SK-N-SH (cell line): ENCODE results near the genes ANKRD23 and ANKRD36.

- RRBS = no CpG with 5 or more reads among the region's 11 CpGs
CAGE:
- cytosol, long polyA plus RNA = no peak
- long polyA plus RNA = no peak
- nucleus, long polyA plus RNA = no peak
Observed at GRCh38 chr2:96356699-96357453, 21.3 kb downstream of the NCAPH start.

DNA sequence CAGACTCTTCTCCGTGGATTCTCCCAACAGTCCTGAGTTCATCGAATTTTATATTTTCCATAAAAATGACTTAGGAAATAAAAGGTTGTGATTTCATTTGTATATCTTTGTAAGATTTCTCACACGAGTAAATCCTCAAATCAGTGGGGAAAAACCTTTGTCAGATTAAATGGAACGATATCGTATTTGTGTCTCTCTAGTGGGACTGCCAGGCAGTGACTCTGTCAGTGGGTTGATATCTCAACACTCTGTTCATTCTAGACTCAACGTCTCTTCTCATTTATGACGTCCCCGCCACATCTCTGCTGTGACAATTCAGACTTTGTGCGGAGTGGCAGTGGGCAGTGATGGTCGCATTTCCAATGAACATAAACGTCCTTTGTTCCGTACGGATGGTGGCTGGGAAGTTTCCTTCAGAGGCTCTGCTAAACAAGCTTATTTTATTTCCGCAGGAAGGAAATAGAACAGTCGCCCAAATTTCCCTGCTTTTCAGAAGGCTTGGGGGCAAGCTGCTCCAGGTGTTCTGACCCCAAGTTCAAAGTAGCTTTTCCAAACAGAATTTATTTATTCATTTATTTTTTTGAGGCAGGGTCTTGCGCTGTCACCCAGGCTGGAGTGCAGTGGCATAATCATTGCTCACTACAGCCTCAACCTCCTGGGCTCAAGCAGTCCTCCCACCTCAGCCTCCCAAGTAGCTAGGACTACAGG, 58.8 kb downstream of the NCAPH start:
- RRBS = no CpG with 5 or more reads among the region's 16 CpGs
CAGE:
- cytosol, long polyA plus RNA = no peak
- long polyA plus RNA = no peak
- nucleus, long polyA plus RNA = no peak

DNA sequence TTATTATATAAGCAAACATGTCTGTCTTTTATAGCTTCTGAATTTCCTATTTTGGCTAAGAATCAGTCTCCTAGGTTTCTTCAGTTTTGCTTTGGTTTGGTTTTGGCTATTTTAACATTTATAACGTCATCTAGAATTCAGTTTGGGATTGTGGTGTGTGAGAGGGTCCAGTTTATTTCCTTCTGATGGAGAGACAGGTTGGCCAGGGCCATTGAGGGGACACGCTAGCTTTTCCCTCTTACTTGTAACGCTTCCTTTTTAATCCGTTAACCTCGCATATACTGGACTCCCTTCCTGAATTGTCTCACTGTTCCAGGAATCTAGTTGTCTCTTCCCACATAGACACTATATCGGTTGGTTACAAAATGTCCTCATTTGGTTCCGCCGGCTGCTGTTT, 35.2 kb downstream of the NEURL3 start:
- RRBS = no CpG with 5 or more reads among the region's 8 CpGs
CAGE:
- cytosol, long polyA plus RNA = no peak
- long polyA plus RNA = no peak
- nucleus, long polyA plus RNA = no peak

DNA sequence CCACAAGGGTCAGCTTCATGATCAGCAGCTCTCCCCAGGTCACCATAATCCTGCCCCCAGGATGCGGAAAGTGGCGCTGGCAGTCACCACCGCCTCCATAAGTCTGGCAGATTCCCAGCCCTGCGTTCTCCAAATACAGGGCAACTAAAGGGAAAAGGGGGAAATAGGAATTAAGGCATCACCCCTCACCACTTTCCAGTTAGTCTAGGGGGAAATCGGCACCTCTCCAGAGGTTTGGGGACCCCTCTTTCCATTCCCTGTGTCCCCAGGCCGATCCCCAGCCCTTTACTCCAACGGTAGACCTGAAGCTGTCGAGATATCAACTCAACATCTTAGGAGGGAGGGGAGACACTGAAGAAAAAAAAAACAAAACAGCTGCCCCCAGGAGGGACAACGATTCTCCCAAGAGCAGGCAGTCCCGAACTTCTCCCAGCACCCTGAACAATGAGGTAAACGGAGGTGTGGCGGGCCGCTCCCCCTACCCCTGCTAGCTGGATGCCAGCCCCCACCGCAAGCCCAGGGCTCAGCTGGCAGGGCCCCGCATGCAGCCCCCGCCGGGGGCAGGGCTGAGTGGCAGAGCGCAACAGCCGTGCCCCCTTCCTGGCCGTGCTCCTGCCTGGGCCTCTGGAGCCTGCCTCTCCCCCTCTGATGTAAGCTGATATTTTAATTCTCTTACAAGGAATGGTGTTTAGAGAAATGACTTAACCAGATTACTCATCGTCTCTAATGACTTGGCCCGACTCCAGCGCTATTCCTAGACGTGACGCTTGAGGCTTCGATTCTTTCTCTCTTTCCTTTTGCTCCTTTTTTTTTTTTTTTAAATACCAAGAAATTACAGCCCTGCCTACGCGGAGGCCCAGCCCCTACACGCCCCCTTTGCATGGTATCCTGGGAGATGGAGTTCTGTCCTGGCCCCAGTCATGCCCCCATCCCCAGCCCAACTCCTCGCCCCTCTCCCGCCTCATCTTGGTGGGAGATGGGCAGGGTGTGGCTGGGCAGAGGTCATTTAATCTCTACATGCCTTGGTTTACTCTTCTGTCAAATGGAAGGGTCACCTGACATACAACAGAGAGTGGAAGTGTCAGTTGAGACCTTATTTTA, 4.7 kb upstream of the ARID5A start:
- RRBS = no CpG with 5 or more reads among the region's 31 CpGs
CAGE:
- cytosol, long polyA plus RNA = no peak
- long polyA plus RNA = no peak
- nucleus, long polyA plus RNA = no peak

DNA sequence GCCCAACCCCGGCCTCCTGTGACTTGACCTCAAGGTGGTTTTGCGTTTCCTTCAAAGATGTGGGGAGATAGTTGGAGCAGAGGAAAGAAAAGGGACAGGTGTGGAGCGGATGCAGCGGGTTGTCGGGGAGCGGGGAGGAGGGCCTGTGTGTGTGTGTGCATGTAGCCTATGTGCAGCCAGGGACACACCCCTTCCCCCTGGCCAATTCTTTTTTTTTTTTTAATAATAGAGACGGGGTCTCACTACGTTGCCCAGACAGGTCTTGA, 10.3 kb downstream of the ARID5A start:
- RRBS = no CpG with 5 or more reads among the region's 8 CpGs
CAGE:
- cytosol, long polyA plus RNA = no peak
- long polyA plus RNA = no peak
- nucleus, long polyA plus RNA = no peak

GRCh38 chr2:96549768-96550556, 13.4 kb downstream of the ARID5A start:
- RRBS = 95% methylated on average over 28 of the region's 55 CpGs
CAGE:
- cytosol, long polyA plus RNA = no peak
- long polyA plus RNA = no peak
- nucleus, long polyA plus RNA = no peak

GRCh38 chr2:96608477-96609244, 29.5 kb downstream of the KANSL3 start:
- RRBS = no CpG with 5 or more reads among the region's 12 CpGs
CAGE:
- cytosol, long polyA plus RNA = no peak
- long polyA plus RNA = no peak
- nucleus, long polyA plus RNA = no peak

GRCh38 chr2:96737753-96738517, 1.9 kb downstream of the LMAN2L start:
- RRBS = no CpG with 5 or more reads among the region's 4 CpGs
CAGE:
- cytosol, long polyA plus RNA = no peak
- long polyA plus RNA = no peak
- nucleus, long polyA plus RNA = no peak

GRCh38 chr2:96839092-96839802, 4.6 kb downstream of the ANKRD23 start:
- RRBS = 95% methylated on average over 10 of the region's 42 CpGs
CAGE:
- cytosol, long polyA plus RNA = no peak
- long polyA plus RNA = no peak
- nucleus, long polyA plus RNA = no peak

DNA sequence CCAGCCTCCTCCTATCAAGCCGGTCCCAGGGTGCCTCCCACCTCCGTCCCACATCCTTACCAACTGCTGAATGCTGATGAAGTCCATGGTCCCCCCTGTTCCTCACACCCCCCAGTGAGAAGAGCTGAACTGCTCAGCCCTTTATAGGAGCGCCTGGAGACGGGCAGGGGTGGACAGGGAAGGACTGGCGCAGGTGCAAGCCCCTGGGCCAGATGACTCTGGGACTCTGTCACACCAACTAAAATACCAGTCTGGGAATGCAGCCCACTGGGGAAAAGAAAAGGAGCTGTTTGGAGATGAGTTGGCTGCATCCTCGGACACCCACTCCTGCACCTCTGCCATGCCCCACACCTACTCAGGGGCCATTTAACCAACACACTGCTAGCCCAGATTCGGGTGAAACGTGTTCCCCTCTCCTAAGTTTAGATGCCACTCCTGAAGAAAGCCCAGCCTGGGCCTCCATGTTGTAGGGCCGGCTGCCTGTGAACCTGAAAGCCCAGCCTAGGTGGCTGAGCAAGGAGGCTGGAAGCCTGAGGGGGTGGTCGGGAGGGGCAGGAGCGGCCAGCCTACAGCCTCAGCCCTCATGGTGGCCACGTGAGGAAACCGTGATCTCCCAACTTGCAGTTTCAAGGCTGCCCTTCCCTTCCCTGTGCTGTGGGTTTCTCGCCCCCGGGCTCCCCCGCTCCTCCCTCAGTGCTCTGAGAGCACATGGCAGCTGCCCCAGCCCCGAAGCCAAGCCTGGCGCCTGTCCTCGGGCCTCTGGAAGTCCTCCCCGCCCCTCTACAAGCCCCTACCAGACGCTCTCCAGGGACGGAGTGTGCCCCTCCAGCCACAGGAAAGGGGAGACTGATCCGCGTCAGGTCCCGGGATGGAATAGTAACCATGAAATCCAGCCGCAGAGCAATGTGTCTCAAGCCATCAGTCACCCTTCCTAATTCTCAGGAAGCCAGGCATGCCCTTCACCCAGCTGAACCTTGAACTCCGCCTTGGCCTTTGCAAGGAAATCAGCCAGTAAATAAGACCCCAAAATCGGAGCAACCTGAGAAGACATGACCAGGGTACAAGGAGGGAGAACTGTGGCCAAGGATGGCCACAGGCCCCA, at the start of gene ANKRD23:
ANKRD23 (minus strand) TSS at position 116 of the 1,102 bp plus-strand sequence.
- RRBS = no CpG with 5 or more reads among the region's 28 CpGs
CAGE:
- cytosol, long polyA plus RNA = no peak
- long polyA plus RNA = no peak
- nucleus, long polyA plus RNA = no peak

- RRBS = no CpG with 5 or more reads among the region's 21 CpGs
CAGE:
- cytosol, long polyA plus RNA = no peak
- long polyA plus RNA = no peak
- nucleus, long polyA plus RNA = no peak
Observed at GRCh38 chr2:96950006-96950801, 36.2 kb downstream of the FAM178B start.

DNA sequence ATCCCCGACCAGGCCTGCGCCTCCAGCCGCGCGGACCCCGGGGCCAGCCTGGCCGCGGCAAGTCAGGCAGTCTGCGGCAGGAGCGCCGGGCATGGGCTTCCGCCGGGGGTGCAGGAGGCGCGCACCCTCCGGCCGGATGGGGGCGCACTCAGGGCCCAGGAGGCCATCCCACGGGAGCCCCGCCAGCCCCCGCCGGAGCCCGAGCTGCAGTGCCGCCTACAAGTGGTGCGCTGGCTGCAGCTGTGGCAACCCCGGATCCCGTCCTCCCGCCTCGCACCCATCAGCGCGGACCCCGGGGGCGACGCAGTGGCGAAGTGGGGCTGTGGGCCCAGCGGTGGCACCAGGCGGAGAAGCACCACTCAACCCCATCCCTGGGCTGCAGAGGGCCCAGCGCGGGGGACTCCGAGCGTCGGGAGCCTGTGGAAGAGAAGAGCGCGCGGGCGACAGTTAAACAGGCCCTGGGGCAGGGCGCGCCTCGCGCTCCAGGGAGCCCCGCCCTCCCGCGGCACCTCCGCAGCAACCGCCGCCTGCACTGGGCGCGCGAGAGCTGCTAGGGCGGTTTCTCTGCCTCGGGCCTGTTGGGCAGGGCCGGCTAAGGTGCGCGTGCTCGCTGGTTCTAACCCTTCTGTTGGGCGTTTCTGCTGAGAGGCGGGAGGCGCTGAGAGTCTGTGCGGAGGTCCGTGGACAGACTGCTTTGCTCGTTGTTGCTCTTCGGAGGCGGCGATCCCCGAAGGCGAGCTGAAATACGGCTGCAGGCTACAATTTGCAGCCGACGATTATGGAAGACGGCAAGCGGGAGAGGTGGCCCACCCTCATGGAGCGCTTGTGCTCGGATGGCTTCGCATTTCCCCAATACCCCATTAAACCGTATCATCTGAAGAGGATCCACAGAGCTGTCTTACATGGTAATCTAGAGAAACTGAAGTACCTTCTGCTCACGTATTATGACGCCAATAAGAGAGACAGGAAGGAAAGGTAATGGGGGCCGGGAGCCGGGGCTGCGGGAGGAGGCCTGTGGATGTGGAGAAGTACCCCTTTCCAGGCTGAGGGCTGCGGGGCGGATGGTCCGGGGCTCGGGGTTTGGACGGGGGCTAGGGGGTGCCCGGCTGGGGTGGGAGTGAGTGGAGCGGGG, at the start of gene ANKRD36:
ANKRD36 (plus strand) TSS at position 192 of the 1,132 bp plus-strand sequence.
- RRBS = no CpG with 5 or more reads among the region's 97 CpGs
CAGE:
- cytosol, long polyA plus RNA = no peak
- long polyA plus RNA = no peak
- nucleus, long polyA plus RNA = no peak

GRCh38 chr2:97183578-97183938, 70.6 kb downstream of the ANKRD36 start:
- RRBS = no CpG with 5 or more reads among the region's 2 CpGs
CAGE:
- cytosol, long polyA plus RNA = no peak
- long polyA plus RNA = no peak
- nucleus, long polyA plus RNA = no peak

GRCh38 chr2:97556608-97557358, 32.9 kb downstream of the ANKRD36B start:
- RRBS = no CpG with 5 or more reads among the region's 7 CpGs
CAGE:
- cytosol, long polyA plus RNA = no peak
- long polyA plus RNA = no peak
- nucleus, long polyA plus RNA = no peak

- RRBS = no CpG with 5 or more reads among the region's 10 CpGs
CAGE:
- cytosol, long polyA plus RNA = no peak
- long polyA plus RNA = no peak
- nucleus, long polyA plus RNA = no peak
Observed at GRCh38 chr2:97660414-97660726, 3.5 kb downstream of the ACTR1B start.

- RRBS = no CpG with 5 or more reads among the region's 15 CpGs
CAGE:
- cytosol, long polyA plus RNA = no peak
- long polyA plus RNA = no peak
- nucleus, long polyA plus RNA = no peak
Observed at GRCh38 chr2:97673522-97674636, 4.4 kb downstream of the C2orf92 start.

DNA sequence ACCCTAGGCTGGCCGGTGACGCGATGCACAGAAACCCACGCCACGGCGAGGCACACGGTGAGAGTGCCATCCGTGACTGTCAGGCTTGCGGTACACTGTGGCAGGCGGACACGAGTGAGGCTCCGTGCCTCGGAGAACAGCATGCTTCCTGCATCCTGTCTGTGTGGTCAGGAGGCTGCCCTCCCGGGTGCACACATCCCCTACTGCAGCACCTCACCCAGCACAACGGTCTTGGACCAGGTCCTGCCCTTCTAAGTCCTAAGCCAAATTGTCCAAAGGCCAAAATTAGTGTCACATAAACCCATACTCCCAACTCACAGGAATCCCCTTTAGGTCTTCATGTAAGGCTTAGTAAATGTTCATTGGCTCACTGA, 48.0 kb downstream of the ZAP70 start:
- RRBS = no CpG with 5 or more reads among the region's 15 CpGs
CAGE:
- cytosol, long polyA plus RNA = no peak
- long polyA plus RNA = no peak
- nucleus, long polyA plus RNA = no peak

- RRBS = no CpG with 5 or more reads among the region's 19 CpGs
CAGE:
- cytosol, long polyA plus RNA = no peak
- long polyA plus RNA = no peak
- nucleus, long polyA plus RNA = no peak
Observed at GRCh38 chr2:97788028-97789188, 75.0 kb downstream of the ZAP70 start.

GRCh38 chr2:97831236-97831938, 118.0 kb downstream of the ZAP70 start:
- RRBS = no CpG with 5 or more reads among the region's 6 CpGs
CAGE:
- cytosol, long polyA plus RNA = no peak
- long polyA plus RNA = no peak
- nucleus, long polyA plus RNA = no peak

DNA sequence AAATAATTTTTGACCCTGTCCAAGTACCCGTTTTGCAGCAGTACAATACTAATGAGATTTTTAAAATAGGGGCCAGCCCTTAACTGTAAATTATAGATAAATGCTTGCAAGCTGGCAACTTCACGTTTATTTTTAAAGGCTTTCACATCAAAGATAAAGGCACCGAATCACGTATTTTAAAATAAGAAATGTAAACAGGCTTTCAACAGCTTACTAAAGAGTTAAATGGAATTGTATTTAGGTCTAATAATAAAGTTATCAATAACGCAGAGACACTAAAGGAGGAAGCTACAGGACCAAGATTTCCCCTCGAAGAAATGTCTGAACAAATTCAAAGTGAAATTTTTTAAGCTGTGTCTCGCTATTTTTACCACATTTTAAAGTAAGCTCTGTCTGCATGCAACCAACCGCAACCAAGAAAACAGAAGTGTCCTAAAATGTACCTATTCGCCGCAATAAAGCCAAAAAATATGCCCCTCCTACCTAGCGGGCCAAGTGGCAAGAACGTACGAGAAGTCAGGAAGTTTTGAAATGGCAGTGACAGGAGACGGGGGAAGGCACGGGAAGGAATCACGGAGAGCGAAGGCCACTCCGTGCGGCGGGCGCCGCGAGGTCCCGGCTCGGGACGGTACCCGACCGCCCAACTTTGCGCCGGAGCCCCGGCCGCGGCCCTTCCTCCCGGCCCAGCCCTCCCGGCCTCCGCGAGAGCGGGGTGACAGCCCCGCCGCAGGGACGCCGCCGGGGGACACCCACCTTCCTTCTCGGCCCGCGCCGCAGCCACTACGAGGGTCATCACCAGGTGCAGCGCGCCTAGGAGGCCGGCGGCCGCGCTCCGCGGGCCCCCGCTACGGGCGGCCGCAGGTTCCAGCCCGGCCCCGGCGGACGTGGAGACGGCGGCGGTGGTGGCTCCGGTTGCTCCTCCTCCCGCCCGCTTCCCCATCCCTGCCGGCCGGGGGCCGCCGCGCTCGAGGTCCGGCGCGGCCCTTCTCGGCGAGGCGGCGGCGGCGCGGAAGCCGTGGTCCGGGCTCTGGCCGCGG, 707 bp downstream of the TMEM131 start:
- RRBS = under 1% methylated on average over 38 of the region's 90 CpGs
CAGE:
- cytosol, long polyA plus RNA = no peak
- long polyA plus RNA = no peak
- nucleus, long polyA plus RNA = start-site peak on the minus strand centred at position 844 of the sequence, 174 bp wide, 42 and 92 reads in 2 replicates